ENCODE data around the gene TYMS.

DNA sequence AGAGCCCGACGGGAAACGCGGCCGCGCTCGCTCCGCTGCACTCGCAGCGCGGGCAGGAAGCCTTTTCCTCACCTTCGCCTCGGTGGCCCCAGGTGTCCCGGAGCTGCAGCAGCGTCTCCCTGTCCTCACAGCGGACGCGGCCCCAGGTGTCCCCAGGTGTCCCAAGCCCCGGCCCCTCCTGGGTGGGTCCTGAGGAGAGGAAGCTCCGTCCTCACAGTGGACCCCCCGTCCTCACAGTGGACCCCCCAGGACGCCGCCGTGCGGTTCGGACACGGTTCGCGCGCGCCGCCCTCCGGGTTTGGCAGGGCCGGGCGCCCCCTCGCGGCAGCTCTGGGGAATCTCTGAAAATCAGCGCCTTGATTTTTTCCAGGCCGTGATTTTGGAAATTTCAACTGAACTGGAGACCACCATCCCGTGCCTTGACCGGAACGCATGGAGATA is 23.8 kb upstream of the TUBB8B start:
- RRBS: no CpG with 5 or more reads among the region's 42 CpGs

DNA sequence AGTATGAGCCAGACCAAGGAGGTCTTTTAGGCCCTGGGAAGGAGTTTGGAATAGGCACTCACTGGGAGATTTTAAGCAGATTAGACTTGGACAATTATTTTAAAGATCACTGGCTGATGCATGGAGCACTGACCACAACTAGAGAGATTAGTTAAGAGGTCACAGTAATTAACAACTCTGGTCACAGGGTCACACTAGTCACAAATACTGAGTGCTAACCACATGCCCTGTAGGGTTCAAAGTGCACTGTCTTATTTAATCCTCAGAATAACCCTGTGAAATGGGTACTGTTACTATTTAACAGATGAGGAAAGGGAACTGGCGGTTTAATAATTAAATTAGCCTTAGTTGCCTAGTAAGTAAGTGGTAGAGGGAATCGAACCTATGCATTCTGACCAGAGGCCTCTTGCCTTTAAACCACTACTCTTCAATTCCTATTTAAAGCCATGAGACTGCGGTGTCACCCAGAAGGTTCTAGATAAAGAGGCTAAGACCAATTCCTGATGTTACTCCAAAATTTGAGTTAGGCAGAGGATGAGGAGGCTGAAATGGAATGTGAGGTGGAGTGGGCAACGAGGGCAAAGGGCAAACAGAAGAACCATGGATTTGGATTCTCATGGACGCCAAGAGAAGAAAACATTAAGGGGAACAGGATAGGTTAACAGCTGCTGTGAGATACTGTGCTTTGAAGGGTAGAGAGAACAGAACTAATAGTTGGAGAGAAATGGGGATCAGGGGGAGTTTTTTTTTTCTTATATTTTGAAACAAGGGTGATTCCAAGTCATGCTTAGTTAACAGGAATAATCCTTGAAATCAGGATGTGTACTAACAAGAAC is 49.7 kb downstream of the THOC1 start:
- RRBS: no CpG with 5 or more reads among the region's 5 CpGs

- RRBS: no CpG with 5 or more reads among the region's 21 CpGs
Measured at GRCh38 chr18:346268-347251, 78.7 kb upstream of the THOC1 start.

GRCh38 chr18:501497-501813 is 954 bp upstream of the COLEC12 start:
- RRBS: no CpG with 5 or more reads among the region's 8 CpGs

GRCh38 chr18:657444-658493 is at the start of gene TYMS:
Gene TYMS, plus strand, starts transcription at chr18:657653.
- RRBS: 0% methylated on average over 4 of the region's 119 CpGs

- RRBS: no CpG with 5 or more reads among the region's 21 CpGs
Measured at GRCh38 chr18:811180-811762, 771 bp downstream of the YES1 start.

- RRBS: no CpG with 5 or more reads among the region's 3 CpGs
Measured at GRCh38 chr18:2590294-2590748, 19.0 kb downstream of the NDC80 start.

DNA sequence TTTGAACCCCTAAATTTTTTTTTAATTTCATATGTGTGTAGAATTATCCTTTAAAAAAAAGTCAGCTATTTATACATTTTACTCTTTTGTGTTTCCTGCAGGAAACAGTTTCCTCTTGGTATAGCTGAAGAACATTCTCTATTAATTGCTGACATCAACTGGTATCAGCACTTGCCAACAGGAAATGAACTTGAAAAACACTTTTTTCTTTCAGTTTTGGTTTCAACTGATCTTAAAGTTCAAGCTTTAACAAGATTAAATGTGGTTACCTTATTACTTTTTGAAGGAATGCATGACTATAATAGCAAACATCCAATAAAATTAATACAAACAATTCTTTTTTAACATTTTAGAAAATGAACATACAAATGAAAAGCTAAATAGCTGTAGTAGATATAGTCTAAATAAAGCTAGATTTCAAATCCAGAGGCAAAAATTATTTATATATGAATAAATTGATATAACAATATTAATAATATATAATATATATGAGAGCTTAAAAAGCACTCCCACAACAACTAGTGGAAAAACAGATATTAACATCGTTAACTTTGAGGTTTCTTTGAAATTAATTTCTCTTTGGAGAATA is 34.4 kb downstream of the NDC80 start:
- RRBS: no CpG with 5 or more reads among the region's 1 CpG

DNA sequence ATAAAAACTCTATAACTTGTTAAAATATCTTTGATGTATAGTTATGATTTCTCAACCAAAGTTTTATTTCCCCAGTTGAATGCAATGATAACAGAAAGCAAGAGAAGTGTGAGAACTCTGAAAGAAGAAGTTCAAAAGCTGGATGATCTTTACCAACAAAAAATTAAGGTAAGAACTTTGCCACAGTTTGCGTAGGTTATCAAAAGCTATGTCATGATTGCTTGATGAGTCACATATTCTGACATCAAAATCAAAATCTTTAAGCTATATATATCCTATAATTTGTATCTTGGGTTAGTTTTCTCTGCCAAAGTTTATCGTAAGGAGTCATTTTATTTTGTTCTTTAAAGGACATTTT is 35.0 kb downstream of the NDC80 start:
- RRBS: no CpG with 5 or more reads among the region's 2 CpGs

GRCh38 chr18:2673180-2673454 is 17.6 kb downstream of the SMCHD1 start:
- RRBS: no CpG with 5 or more reads among the region's 2 CpGs

- RRBS: no CpG with 5 or more reads among the region's 2 CpGs
Measured at GRCh38 chr18:2700218-2700779, 44.8 kb downstream of the SMCHD1 start.

DNA sequence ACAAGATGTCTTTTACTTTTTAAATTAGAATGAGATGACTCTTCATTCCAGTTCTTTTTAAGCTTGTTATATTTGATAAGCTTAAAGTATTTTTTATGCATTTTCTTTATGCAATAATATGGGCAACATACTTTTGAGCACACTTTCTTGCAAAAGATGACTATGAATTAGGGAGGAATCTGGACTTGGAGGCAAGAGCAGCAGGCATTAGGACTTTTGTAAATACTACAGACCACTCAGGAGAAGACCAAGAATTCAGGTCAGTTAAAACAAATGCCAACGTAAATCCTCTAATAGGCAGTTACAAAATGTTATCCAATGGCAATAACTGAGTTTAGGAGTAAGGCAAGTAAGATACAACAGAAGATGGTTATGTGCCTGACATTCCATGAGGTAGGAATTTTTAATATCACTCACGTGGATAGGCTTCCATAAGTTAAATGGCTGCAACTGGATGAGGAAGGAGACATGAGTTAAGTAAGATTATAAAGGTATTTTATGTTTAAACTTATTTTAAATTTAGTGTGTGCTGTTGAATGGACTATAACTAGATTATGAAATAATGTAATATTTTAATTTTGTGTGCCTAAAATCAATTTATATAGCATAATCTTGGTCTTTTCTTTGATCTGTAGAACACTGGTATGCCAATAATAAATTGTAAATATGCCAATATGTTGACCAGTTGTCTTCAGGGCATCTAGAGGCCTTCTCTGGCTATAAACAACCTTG is 75.4 kb downstream of the SMCHD1 start:
- RRBS: no CpG with 5 or more reads among the region's 2 CpGs

DNA sequence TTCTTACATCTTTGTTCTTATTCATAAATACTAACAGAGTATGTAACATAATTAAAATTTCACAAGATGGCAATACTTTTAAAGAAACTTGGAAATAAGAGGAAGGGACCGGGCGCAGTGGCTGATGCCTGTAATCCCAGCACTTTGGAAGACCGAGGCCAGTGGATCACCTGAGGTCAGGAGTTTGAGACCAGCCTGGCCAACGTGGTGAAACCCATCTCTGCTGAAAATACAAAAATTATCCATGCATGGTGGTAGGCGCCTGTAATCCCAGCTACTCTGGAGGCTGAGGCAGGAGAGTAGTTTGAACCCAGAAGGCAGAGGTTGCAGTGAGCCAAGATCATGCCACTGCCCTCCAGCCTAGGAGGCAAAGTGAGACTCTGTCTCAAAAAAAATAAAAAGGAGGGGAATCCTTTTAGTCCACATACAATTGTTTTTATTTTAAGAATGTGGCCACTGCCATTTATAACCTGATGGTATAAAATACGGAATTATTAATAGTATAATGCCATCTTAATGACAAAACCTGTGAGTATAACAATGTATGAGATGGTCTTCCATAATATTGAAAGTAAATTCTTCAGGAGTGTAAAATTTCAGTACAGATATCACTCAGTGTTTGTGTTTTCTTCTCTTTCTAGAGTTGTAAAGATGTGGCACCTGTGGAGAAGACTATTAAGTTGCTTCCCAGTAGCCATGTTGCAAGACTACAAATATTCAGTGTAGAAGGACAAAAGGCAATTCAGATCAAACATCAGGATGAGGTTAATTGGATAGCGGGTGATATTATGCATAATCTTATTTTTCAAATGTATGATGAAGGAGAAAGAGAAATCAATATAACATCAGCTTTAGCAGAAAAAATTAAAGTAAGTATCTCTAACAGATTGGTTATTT is 76.3 kb downstream of the SMCHD1 start:
- RRBS: no CpG with 5 or more reads among the region's 7 CpGs

GRCh38 chr18:2891778-2892282 is 45.0 kb downstream of the EMILIN2 start:
- RRBS: no CpG with 5 or more reads among the region's 12 CpGs

- RRBS: no CpG with 5 or more reads among the region's 7 CpGs
Measured at GRCh38 chr18:2911362-2912009, 64.7 kb downstream of the EMILIN2 start.

- RRBS: no CpG with 5 or more reads among the region's 4 CpGs
Measured at GRCh38 chr18:2979687-2980297, 33.2 kb downstream of the LPIN2 start.

DNA sequence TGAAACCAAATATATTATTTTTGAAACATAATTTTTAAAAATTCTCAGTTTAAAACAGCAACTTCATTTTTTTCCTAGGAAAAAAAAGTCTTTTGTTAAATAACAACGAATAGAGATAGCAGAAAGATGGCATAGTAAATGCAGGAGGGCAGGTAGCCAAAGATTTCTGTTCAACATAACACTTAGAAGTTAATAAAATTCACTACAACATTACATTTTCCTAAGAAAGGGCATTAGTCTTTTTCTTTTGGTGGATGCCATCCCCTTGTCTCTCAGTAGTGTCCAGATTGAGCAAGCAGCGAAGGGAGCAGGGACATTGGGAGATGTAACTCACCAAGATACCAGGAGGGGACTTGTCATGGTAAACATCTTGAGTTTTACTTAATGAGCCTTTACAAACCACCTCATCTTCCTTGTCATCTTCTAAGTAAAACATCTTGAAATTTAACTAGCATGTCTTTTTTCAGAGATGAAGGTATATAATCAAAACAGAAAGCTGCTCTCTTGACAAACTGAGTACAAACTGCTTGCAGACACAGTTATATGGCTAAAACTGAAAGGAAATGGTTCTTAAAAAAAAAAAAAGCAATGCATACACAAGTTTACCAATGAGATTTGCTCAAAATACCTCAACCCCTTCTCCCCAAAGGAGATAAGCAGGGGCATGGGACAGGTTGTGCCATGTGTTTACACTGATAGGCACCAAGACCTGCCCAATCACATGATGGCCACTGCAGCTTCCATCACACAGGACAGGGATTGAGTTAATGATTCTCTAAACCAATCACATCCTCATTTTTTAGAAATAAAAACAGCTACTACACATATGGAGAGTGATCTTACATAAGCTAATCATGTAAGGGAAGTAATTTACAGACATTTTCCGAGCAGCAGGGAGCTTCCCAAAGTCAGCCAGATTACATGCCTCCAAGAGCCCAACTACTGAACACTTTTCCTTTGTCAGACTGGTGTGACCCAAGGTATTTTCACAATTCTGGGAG is 30.3 kb downstream of the LPIN2 start:
- RRBS: no CpG with 5 or more reads among the region's 3 CpGs

DNA sequence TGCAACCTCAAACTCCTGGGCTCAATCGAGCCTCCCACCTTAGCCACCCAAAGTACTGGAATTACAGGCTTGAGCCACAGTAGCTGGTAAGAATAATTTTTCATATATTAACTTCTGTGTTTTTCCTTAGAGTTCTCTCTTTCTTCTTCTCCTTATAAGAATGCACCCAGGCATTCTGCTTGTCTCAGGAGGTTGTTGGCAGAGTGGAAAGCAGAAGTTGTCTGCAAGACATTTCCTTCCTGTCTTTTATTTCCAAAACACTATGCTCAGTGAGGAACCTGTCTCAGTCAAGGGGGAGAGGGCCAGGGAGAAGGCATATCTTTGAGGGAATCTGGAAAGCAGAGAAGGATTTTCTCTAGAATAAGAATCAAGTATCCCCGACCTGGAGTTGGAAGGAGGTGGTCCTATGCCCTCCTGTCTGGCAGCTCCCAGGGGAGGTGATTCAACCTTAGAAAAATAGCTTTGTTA is 3.6 kb upstream of the LPIN2 start:
- RRBS: no CpG with 5 or more reads among the region's 2 CpGs